ENCODE measurements around a stretch of chr21.

DNA sequence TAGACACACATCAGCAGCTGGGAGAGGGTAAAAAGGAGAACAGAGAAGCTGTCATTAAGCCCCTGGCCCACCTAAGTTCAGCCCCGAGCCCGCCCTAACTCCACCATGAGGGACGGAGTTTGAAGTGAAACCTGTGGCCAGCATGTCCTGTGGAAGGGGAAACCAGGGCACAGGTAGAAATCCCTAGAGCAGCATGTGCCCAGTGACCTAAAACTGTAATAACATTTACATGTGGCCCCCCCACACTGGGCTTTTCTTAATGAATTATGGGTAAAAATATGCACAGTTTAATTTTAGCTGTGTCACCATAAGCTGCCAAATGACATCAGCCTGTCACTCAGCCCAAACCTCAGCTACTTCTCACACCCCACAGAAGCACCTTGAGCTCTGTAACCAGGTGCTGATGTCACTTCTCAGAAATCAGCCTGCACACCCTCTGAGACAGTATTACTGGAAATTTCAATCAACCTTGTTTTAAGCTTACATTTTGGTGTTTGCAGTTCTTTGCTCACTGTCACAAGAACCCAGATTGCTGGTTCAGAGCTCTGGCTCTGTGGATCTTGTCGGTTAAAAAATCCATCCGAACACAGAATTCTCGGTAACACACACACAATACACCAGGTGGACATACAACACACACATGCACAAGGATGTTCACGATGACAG, 50.0 kb upstream of the SLC19A1 start:
- PRO-cap, result no peak

- PRO-cap, result no peak
These were observed 36.4 kb upstream of the PCBP3 start for GRCh38 chr21:45607044-45607556.

DNA sequence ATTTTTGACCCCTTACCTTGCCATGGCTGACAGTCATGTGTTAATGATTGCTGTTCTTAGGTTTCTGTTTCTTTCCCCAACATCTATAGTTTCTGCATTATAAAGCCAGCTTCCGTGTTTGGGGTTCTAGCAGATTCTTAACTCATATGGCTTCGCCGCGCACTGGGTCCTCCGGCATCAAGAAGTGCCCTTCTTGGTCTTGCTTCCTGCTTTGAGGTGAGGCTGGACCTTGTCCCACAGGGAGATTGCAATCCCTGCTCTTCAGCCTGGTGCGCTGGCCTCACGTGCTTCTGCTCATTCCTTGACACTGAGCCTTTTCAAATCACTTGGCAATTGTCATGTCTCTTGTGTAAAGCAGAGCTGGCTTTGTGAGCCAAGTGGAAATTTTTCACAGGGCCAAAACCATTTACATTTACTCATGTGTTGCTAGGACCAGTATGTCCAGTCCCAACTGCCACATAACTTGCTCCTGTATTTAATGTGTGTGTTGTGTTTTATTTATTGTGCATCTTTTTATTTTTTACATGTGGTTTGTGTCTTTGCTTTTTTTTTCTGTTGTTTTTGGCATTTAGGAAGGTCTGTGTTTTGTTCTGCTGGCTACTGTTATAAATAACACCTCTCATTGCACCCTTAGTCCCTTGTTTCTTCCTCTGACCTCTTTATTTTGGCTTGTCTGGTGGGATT, 134.9 kb upstream of the COL6A1 start:
- PRO-cap, result no peak

GRCh38 chr21:45973542-45974680, 7.7 kb upstream of the COL6A1 start:
- PRO-cap, result no peak

GRCh38 chr21:45983745-45984845, 2.5 kb downstream of the COL6A1 start:
- PRO-cap, result no peak

GRCh38 chr21:46055756-46056272, 42.1 kb upstream of the COL6A2 start:
- PRO-cap, result no peak

GRCh38 chr21:46066232-46066588, 31.7 kb upstream of the COL6A2 start:
- PRO-cap, result no peak

DNA sequence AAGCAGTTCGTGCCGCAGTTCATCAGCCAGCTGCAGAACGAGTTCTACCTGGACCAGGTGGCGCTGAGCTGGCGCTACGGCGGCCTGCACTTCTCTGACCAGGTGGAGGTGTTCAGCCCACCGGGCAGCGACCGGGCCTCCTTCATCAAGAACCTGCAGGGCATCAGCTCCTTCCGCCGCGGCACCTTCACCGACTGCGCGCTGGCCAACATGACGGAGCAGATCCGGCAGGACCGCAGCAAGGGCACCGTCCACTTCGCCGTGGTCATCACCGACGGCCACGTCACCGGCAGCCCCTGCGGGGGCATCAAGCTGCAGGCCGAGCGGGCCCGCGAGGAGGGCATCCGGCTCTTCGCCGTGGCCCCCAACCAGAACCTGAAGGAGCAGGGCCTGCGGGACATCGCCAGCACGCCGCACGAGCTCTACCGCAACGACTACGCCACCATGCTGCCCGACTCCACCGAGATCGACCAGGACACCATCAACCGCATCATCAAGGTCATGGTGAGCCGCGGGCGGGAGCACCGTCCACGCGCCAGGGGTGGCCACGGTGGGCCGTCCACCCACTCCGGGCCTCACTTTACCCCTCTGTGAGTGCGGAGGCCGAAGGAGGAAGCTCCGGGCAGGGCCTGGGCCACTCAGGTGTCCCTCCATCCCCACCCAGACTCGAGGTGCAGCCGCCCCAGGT, 14.3 kb downstream of the COL6A2 start:
- PRO-cap, result no peak

DNA sequence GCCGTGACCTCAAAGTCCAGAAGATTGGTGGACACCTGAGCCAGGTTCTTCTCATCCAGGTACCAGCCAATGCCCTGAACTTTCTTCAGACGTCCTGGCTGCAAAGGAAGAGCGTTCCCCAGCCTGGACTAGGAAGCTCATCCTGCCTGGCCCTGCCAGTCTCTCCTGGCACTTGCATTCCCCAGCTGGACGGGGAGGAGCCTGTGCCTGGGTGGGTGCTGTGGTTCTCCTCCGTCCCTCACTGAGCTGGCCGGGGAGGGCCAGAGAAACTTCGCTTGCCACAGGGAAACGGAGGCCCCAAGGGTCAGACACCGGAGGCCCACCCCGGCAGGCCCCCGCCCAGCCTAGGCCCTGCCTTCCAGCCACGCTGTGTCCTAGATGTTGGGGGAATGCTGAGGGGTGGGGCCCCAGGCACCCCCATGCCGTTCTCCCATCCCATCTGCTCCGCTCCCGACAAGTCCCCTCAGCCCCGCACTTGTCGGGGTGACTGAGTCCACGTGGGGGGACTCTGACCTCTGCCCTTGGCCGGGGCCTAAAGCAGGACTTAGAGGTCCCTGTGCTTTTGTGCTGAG, 4.9 kb downstream of the FTCD start:
- PRO-cap, result no peak

GRCh38 chr21:46356666-46357289, 32.8 kb downstream of the PCNT start:
- PRO-cap, result no peak

DNA sequence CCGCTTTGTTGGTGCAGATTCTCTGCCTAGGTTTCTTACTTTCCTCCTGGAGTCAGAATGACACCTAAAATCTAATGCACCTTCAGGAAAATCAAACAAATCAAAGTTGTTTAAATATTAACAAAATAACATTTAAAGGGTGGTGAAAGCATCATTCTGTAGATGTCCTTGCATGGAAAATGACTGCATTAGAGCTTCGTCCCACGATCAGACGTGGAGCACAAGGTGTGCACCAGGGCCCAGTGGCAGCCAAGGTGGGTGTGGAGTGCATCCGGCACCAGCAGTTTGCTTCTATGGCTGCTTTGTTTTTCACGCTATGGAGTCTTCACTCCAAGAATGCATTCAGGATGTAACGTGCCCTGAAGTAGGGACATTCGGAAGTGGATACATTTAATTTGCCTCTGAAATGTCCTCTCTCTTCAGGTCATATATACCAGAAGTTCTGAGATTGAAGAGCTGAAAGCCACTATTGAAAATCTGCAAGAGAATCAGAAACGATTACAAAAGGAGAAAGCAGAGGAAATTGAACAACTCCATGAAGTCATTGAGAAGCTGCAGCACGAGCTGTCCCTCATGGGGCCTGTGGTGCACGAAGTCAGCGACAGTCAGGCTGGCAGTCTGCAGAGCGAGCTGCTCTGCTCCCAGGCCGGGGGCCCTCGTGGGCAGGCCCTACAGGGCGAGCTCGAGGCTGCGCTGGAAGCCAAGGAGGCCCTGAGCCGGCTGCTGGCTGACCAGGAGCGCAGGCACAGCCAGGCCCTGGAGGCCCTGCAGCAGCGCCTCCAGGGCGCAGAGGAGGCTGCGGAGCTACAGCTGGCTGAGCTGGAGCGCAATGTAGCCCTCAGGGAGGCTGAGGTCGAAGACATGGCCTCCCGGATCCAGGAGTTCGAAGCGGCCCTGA, 47.7 kb upstream of the DIP2A start:
- PRO-cap, result no peak

GRCh38 chr21:46636730-46637486, 1.4 kb downstream of the PRMT2 start:
- PRO-cap, result no peak

All from neutrophil (primary cell).